Thoracic aorta endothelial cell (primary cell): ENCODE measurements around a stretch of chr7.

- CAGE, long polyA plus RNA, result no peak
Observed at GRCh38 chr7:131511999-131512672, 44.3 kb downstream of the PODXL start.

- CAGE, long polyA plus RNA, result no peak
Observed at GRCh38 chr7:131554367-131554914, 2.0 kb downstream of the PODXL start.

DNA sequence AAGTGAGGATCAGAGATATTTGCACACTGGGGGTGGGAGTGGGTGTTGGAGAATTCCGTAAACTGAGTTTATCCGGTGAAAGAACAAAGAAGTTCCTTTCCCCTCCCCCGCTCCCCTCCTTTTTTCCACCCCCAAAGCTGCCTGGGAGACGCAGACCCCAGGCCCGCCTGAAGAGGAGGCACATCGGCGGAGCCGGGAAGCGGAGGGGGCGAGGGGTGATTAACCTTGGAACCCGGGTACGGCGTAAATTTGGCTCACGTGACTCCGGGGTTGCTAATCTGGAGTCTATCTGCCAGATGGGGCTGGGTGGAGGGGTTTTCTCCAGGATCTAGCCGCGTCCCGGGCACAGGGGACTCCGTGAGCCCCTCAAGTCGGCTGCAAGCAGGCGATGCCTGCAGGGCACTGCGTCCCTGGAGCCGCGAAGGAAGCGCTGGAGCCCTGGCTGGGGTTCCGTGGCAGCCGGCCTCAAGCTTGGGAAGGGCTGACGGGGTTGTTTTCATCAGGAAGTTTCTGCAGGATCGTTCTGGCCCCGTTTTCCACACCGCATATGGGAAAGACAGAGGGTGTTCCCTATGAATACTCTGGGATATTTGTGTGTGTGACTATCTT, 1.5 kb upstream of the PODXL start:
- CAGE, long polyA plus RNA, result no peak

GRCh38 chr7:131604732-131605186, 48.3 kb upstream of the PODXL start:
- CAGE, long polyA plus RNA, result no peak

DNA sequence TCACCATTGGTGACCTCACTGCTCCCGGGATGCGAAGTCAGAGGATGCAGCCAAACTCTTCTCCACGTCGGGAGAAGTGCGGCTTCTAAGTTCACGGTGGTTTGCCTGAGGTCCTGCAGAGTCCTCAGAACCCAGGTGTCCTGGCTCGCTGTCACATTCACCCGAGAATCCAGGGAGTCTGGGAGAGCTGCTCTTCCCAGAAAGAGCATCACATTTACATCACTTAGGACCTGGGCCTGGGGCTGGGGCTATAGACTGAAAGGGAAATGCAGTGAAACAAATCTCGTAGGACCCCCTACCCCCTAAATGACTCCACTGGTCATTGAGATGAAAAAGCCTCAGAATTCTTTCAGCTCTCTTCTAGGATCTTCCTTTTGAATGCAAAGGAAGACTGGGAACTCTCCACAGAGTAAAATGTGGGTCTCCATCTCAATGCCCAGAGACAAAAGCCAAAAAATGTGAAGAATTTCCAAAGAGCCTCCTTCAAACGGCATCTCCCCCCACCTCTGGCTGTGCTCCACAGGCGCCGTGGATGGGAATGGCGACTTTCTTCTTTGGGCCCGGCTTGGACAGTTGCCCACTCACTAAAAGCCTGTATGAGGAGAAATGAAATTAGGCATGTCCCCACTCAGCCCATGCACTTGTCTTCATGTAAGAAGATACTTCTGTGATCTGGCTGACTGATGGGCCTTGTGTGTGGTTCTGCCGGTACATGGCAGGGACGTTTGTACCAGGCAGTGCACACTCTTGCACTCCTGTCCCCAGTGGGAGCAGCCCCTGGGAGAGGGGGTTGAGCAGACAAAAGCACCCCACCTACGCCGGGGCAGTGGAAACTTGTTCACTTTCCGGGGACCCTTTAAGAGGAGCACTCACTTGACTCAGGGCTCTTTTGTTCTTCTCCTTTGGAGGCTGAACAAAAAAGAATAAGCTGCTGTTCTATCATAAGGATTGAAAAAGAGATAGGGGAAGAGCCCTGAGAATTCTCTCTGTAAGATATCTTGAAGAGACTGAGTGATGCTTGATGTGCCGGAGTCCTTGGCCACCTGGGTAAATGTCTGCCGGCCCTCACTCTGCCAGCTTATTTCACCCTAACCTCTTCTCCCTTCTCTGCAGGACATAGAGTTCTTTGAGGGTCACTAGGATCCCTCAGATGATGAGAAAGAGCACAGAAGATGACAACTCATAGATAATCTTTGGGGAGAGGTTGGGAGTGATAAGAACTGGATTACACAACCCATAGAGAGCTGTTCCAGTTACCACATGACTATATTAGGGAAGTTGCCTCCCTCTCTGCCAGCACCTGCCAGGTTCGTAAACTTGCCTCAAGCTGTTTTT, 49.2 kb upstream of the PODXL start:
- CAGE, long polyA plus RNA, result no peak

GRCh38 chr7:131976930-131977164, 420.4 kb upstream of the PODXL start:
- CAGE, long polyA plus RNA, result no peak

- CAGE, long polyA plus RNA, result no peak
Observed at GRCh38 chr7:132145051-132145945, 431.0 kb downstream of the PLXNA4 start.

GRCh38 chr7:132402233-132402490, 174.1 kb downstream of the PLXNA4 start:
- CAGE, long polyA plus RNA, result no peak

DNA sequence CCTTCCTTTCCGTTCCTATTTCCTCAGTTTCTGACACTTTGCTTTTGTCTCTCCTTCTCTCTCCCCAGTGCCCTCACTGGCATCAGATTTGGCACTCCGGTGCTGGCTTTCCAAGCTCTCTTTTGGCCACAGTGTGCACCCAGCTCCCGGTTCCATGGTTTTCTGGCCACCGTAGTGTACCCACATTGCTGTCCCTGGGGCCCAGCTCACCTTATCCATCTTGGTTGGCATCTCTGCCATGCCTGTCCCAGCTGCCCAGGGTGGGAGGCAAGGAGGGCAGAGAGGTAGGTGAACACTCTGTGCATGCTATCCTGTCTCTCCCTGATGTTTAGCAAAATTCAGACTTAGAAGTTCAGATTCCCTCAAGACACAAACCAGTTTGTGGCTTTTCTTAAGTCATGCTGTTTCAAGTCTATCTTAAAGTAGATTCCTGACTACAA, 142.1 kb downstream of the PLXNA4 start:
- CAGE, long polyA plus RNA, result no peak

GRCh38 chr7:132614407-132615203, 38.3 kb upstream of the PLXNA4 start:
- CAGE, long polyA plus RNA, result no peak

GRCh38 chr7:132784960-132785637, 208.8 kb upstream of the PLXNA4 start:
- CAGE, long polyA plus RNA, result no peak

GRCh38 chr7:133080905-133081502, 886 bp downstream of the CHCHD3 start:
- CAGE, long polyA plus RNA, result no peak

DNA sequence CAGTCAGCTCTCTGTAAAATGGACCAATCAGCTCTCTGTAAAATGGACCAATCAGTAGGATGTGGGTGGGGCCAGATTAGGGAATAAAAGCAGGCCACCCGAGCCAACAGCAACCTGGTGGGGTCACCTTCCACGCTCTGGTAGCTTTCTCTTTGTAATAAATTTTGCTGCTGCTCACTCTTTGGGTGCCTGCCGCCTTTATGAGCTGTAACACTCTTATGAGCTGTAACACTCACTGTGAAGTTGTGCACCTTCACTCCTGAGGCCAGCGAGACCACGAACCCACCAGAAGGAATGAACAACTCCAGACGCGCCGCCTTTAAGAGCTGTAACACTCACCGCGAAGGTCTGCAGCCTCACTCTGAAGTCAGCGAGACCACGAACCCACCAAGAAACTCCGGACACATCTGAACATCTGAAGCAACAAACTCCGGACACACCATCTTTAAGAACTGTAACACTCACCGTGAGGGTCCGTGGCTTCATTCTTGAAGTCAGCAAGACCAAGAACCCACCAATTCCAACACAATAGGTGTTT, 171.2 kb downstream of the EXOC4 start:
- CAGE, long polyA plus RNA, result no peak

DNA sequence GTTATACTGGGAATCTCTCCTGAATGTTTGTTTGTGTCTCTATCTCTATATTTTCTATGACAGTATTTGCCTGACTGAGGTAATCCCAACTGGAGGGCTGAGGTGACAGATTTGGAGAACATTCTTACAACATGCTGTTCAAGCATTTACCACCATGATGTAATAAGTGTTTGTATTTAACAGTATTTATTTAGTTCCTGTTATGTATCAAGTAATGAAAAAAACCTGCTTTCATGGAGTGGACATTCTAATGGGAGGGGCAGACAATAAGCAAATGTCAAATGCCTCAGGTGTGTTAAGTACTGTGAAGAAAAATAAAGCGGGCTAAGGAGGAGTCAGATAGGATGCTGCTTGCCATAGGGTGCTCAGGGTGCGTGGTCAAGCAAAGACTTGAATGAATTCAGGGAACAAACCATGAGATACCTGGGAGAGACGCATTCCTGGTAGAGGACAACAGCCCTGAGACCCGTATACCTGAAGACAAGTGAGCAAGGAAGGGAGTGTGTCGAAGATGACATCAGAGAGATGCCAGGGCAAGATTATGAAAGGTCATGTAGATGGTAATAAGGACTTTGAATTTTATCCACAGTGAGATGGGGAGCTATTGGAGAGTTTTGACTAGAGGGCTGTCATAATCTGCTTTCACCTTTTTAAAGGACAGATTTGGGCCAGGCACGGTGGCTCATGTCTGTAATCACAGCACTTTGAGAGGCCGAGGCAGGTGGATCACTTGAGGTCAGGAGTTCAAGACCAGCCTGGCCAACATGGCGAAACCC, 417.9 kb downstream of the EXOC4 start:
- CAGE, long polyA plus RNA, result no peak

GRCh38 chr7:133895305-133895755, 231.8 kb upstream of the LRGUK start:
- CAGE, long polyA plus RNA, result no peak

DNA sequence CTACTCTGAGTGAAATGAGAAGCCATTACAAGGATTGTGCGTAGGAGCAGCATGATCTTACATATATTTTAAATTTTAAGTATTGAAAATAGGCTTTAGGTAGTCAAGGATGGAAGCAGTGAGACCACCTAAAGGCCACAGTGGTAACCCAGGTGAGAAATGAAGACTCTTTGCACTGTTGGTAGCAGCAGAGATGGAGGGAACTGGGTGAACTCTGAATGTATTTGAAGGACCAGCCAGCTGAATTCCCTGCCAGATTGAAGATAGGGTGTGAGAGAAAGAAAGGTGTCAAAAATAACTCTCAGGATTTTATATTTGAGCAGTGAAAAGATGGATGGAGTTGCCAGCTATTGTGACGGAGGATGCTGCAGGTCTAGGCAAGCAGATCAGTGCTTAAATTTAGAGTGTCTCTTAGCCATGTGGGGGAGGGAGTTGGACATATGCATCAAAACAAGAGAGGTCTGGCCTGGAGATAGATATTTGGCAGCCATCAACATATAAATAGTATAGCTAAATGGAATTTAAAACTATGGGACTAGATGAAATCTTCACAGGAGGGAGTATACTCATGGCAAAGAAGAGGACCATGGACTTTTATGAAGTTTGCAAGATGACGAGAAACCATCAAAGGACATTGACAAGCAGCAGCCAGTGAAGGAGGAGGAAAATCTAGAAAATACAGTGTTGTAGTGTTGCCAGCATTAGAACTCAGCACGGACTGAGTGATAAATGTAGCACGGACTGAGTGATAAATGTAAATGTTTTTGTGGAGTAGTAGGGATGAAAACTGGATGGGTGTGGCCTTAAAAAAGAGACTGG, 223.7 kb upstream of the LRGUK start:
- CAGE, long polyA plus RNA, result no peak

DNA sequence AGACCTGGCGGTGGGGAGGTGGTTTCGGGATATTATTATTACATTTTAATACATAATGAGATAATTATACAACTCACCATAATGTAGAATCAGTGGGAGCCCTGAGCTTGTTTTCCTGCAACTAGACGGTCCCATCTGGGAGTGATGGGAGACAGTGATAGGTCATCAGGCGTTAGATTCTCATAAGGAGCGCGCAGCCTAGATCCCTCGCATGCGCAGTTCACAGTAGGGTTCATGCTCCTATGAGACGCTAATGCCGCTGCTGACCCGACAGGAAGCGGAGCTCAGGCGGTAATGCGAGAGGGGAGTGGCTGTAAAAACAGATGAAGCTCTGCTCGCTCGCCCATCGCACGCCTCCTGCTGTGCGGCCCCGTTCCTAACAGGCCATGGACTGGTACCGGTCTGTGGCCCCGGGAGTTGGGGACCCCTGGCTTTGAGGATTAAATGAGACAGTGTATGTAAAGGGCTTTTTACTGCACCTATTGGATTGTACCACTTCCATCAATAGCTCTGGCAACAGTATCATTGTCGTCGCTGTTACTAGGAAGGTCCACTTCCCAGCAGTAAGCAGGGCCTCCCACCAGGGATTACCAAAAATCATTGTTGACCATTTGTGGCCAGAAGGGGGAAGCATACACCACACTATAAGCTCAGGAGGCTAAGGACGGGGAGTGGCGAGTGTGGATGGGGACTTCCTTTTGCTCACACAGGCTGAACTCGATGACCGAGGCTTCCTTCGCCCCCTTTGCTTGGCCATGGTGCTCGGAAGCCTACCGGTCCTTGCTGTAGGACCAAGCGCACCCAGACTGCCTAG, 26.5 kb downstream of the AKR1B1 start:
- CAGE, long polyA plus RNA, result no peak

- CAGE, long polyA plus RNA, result no peak
Observed at GRCh38 chr7:134448666-134449133, 10.2 kb downstream of the AKR1B1 start.

GRCh38 chr7:134565639-134566088, 16.8 kb downstream of the AKR1B15 start:
- CAGE, long polyA plus RNA, result no peak

GRCh38 chr7:134645798-134646652, 628 bp upstream of the BPGM start:
- CAGE, long polyA plus RNA, result no peak